Left lobe of liver (tissue), 1 donor: ENCODE results near the genes ILVBL, AP1M1 and SLC35E1.

- PRO-cap: bidirectional peak, plus-strand start at chr19:15125329, minus-strand start at chr19:15125192; bidirectional peak, plus-strand start at chr19:15125945, minus-strand start at chr19:15125706
Observed at GRCh38 chr19:15124908-15125848, at the start of gene ILVBL. Gene ILVBL (minus strand): TSS chr19:15125786.

DNA sequence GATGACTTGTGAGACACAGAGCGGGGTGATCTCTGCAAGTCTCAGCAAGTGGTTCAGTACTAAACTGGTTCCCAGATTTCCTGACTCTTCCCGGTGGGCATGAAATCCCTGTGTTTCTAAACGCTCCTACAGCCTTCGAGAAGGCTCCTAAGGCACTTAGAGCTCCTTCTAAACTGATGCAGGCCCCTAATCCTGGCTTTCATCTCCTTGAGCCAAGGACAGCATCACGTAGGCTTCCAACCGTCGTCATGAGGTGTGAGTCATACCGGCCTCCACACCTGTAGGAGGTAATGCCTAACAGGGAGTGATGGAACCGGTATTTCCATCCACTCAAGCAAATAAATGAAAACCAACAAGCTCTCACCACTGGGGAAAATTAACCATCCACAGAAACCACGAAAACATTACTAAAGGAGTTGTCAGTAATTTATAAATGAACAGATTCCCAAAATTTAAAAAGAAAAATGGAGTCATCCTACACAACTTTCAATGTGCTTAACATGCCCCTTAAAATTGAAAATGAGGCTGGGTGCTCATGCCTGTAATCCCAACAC is 4.7 kb upstream of the ILVBL start:
- PRO-cap: no peak

- PRO-cap: no peak
Observed at GRCh38 chr19:15246467-15247390, 14.5 kb upstream of the EPHX3 start.

DNA sequence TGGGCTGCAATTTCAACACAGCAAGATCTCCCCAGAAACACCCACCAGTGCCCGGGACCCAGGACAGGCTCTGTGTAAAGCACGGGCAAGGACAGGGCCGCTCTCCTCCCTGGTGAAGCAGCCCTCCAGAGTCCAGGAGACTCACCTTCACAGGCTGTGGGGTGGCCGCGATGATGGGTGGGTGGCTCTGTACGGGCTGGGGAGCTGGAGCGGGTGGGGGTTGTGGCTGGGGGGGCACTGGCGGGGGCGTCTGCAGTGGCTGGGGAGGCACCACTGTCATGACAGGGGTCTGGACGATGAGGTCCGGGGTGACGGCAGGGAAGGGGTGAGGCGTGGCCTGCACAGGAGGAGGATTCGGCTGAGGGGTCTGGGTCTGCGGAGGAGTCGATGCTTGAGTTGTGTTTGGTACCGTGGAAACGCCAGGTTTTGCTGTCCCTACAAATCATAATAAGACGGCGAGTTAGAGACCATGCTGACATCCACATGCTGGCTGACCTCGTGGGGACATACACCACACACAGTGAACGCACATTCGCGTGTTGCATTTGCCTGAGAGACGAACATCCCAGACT is 33.0 kb upstream of the EPHX3 start:
- PRO-cap: no peak

GRCh38 chr19:15268785-15269193 is 36.5 kb upstream of the EPHX3 start:
- PRO-cap: no peak

- PRO-cap: no peak
Observed at GRCh38 chr19:15316650-15317429, 15.5 kb downstream of the BRD4 start.

DNA sequence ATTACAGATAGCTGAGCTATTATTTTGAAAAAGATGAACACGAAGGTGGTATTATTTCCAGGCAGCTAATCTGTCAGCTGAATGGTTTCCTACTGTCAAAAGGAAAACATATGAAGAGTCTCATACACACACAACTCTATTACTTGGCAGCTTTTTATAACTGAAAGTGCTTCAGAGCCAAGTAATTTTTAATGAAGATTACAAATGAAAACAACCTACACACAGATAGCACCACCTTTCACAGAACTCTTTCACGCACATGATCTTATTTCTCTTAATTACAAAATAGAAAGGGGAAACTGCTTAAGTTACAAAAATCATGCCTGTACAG is 14.5 kb downstream of the BRD4 start:
- PRO-cap: no peak

- PRO-cap: bidirectional peak, plus-strand start at chr19:15379355, minus-strand start at chr19:15379270
Observed at GRCh38 chr19:15378775-15379557, 621 bp downstream of the AKAP8 start.

DNA sequence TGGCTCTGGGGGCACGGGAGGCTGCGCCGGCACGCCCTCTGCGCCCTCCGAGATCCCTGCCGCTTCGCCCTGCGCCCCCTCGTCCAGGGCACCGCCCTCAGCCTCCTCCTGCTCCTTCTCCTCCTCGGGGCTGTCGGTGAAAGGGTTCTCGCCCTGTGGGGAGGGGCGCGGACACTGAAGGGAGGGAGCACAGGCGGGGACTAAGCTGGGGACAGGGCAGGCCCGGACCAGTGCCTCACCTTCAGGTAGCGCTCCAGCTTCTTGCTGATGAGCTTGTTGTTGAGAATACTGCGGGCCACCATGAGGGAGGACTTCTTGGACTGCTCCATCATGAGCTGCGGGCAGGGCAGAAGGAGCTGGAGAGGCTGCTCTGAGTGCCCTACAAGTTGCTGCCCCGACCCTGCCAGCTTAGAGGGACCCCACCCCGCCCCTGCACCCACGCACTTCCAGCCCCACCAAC is 721 bp upstream of the AKAP8 start:
- PRO-cap: no peak

GRCh38 chr19:15426945-15427833 is 8.4 kb upstream of the AKAP8L start:
- PRO-cap: no peak

DNA sequence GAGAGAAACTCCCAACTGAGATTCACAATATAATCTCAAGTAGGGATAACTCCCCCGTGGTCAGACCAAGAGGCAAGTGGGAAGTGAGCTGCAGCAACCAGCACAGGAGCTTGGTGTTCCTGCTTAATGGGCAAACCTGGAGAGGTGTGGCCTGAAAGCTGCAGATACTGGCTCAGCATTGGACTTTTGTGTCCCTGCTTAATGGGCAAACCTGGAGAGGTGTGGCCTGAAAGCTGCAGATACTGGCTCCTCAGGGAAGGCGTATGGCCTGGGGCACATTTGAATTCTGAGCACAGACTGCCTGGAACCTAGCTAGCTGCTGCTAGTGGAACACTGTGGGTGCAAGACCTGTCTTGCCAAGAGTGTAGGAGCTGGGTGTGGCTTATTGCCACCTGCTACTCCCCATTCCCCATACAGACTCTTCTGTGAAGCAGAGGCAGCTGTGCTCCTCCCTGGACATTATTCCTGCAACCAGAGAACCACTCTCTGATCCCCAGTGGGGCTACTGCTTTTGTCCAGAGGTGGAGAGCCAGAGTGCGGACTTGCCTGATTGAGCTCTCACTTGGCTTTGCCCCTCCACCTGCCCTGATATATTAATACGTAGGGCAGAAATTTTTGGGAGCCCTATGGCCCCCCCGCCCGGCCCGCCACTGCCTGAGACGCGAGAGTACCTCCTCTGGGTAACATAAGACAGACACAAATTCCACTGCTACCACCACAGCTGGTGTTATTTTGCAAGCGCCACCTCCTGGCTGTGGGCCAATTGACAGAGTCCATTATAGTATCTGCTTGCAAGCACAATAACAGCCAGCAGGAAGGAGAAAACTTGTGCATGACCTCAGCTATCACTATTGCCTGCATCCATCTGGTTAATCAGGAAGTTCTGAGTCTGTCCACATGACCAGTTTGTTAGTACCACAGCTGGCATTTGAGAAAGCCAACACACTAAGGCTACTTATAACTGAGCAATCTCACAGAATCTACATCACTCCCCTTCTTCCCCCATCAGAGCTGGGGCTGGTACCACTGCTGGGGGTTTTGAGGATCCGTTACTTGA is 25.5 kb upstream of the OR10H2 start:
- PRO-cap: no peak

DNA sequence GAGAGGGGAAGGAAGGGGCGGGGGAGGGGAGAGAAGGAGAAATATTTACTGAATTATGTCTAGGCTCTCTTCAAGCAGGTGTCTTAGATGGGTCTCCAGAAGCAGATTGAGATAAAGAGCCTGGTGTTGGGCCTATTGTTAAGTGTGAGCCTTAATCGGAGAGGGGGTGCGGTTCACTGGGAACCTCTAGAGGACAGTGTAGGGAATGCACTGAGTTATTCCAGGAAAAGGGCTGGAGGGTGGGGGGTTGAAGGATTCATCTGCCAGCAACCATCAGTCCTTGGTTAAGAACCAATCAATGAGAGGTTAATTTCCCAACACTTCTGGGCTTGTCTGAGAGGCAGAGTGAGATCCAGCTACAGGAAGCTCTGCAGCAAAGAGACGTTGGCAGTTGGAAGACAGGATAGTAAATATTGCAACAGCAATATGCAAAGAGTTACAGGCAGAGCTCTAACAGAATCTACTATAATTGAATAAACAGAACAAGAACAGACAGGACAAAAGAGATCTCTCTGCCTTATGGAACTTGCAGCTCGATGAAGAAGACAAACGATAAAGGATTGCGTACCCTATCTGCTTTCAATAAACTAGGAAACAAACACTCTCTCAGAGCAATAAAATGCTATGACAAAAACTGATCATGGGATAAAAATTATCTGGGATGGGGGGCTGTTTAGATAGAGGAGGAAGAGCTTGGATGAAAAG is 28.7 kb downstream of the CYP4F2 start:
- PRO-cap: unidirectional peak, plus-strand start at position 505 of the sequence

GRCh38 chr19:16197354-16198111 is at the start of gene AP1M1:
Gene AP1M1 (plus strand): TSS chr19:16197911.
- PRO-cap: bidirectional peak, plus-strand start at chr19:16197911, minus-strand start at chr19:16197706

- PRO-cap: no peak
Observed at GRCh38 chr19:16203175-16203812, 5.6 kb downstream of the AP1M1 start.

GRCh38 chr19:16290473-16291212 is 34.0 kb upstream of the KLF2 start:
- PRO-cap: no peak

- PRO-cap: no peak
Observed at GRCh38 chr19:16347632-16347882, 22.9 kb downstream of the KLF2 start.

- PRO-cap: no peak
Observed at GRCh38 chr19:16541435-16542358, 540 bp downstream of the CHERP start.

- PRO-cap: bidirectional peak, plus-strand start at chr19:16572550, minus-strand start at chr19:16572397
Observed at GRCh38 chr19:16572256-16572793, at the start of gene SLC35E1. Gene SLC35E1 (minus strand): TSS chr19:16572415.

- PRO-cap: no peak
Observed at GRCh38 chr19:16577828-16578095, 5.5 kb upstream of the SLC35E1 start.

- PRO-cap: no peak
Observed at GRCh38 chr19:16585165-16585597, 13.0 kb upstream of the SLC35E1 start.